HepG2 (cell line): ENCODE measurements around the gene NAV3.

DNA sequence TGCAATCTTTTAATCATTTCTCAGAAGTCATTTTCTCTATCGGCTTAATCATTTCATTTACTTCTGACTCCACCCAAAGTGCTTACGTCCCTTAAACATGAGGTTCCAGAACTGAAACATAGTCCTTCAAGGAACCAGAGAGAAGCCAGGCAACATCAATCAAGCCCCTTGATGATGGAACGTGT lies 148.7 kb upstream of the KRR1 start:
- RRBS, 2 experiments: no CpG with 5 or more reads among the region's 3 CpGs
CAGE:
- cytosol, long polyA minus RNA: no peak
- cytosol, long polyA plus RNA: no peak
- long polyA plus RNA: no peak
- nucleus, long polyA minus RNA: no peak
- nucleus, long polyA plus RNA: no peak

GRCh38 chr12:75964190-75964705 lies 120.2 kb downstream of the NAP1L1 start:
- RRBS, 2 experiments: no CpG with 5 or more reads among the region's 1 CpG
CAGE:
- cytosol, long polyA minus RNA: no peak
- cytosol, long polyA plus RNA: no peak
- long polyA plus RNA: no peak
- nucleus, long polyA minus RNA: no peak
- nucleus, long polyA plus RNA: no peak

DNA sequence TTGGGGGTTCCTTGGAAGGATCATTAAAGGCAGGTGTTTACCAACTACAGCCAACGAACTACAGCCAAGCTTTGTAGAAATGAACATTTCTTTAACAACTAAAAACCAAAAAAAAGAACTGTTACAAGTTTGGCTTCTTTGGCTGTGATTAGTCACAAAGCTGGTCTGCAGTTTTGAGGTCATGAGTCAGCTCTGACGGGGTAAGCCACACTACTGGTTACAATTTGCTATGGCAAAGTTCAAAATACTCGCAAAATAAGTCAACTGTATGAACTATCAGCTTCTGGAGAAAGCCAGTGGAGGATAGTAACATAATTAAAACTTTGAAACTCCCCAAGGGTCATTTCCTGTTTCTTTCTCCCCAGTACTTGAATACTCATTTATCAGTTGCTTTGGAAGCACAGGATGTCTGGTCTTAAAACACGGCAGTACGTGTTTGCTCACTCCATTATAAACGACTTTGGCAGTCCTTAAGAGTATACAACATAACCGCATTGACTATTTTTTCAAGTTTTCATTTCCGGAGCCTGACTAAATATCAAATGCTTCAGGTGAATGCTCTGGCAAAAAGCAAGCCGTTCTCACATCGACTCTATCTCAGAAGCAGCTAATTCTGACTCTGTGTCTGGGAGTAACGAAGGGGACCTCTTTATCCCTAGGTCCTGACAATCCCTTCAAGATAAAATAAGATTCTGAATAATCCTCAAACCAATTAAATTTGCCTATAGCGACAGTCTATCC lies 63.6 kb downstream of the NAP1L1 start:
- RRBS, 2 experiments: no CpG with 5 or more reads among the region's 12 CpGs
CAGE:
- cytosol, long polyA minus RNA: no peak
- cytosol, long polyA plus RNA: no peak
- long polyA plus RNA: no peak
- nucleus, long polyA minus RNA: no peak
- nucleus, long polyA plus RNA: no peak

DNA sequence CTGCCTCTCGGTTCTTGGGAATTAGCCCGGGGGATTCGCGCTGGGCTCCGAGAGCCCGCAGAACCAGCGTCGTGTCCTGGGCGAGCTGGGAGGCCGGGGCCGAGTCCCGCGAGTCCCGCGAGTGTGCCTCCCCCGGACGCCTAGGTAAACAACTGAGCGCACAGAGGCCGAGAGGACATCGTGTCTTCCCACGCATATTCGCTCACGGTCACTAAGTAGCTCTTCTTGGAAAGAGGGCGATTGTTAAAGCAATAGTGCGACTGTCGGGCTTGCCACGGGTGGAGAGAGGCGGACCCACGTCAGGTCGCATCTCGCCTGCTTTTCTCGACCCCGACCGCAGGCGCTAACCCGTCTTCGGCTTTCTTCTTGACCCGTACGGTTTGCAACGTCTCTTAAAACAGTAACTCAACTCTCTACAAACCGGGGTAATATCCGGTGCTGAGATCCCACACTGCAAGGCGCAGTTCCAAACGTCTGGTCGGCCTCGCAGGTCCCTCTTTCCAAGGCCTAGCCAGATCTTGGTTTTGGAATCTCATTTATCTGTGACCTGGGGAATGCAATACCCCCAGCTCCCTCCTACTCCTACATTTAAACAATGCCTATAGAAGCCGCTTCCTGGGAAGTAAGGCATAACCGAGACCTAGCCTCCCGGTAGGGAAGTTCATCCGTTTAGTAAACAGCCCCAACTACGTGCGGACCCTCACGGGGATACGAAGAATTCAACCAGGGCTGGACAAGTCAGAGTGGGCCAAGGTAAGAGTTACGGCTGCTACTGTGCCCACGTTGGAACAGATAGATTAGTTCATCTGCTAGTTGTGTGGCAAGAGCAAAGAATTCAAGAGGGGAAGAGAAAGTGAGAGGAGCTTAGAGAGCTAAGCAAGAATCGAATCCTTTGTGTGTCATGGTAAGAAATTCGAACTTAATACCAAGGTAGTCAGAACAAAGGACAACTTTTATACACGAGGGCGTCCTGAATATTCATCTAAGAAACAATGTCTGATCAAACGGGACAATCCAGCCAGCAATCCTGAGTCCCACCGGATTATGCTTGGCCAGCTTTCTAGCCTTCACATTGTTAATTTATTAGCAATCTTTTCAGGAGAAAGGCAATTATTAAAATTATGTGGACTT lies 52.1 kb downstream of the NAP1L1 start:
- RRBS, 2 experiments: 1 to 2% methylated on average over 15 to 16 of the region's 62 CpGs
CAGE:
- cytosol, long polyA minus RNA: start-site peak on the minus strand centred at position 584 of the sequence, 173 bp wide, 83 reads
- cytosol, long polyA plus RNA: no peak
- long polyA plus RNA: no peak
- nucleus, long polyA minus RNA: no peak
- nucleus, long polyA plus RNA: no peak

- RRBS, 2 experiments: no CpG with 5 or more reads among the region's 4 CpGs
CAGE:
- cytosol, long polyA minus RNA: no peak
- cytosol, long polyA plus RNA: no peak
- long polyA plus RNA: no peak
- nucleus, long polyA minus RNA: no peak
- nucleus, long polyA plus RNA: no peak
Observed at GRCh38 chr12:76259547-76260360, 88.5 kb downstream of the BBS10 start.

GRCh38 chr12:76266562-76267364 lies 81.5 kb downstream of the BBS10 start:
- RRBS, 2 experiments: no CpG with 5 or more reads among the region's 2 CpGs
CAGE:
- cytosol, long polyA minus RNA: no peak
- cytosol, long polyA plus RNA: no peak
- long polyA plus RNA: no peak
- nucleus, long polyA minus RNA: no peak
- nucleus, long polyA plus RNA: no peak

DNA sequence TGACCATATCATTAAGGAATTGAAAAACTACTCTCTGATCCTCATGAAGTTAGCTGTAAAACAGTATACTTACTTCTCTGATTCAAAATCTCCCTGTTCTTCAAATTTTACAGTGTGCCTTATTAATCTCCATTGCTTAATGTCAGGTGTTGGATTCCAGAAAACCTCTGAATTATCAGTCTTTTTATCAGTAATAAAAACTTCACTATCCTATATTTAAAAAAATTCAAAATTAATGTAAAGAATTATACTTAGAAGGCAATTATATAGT lies 23.1 kb upstream of the BBS10 start:
CAGE:
- cytosol, long polyA minus RNA: no peak
- cytosol, long polyA plus RNA: no peak
- long polyA plus RNA: no peak
- nucleus, long polyA minus RNA: no peak
- nucleus, long polyA plus RNA: no peak

GRCh38 chr12:76373606-76374463 lies 25.6 kb upstream of the BBS10 start:
- RRBS, 2 experiments: no CpG with 5 or more reads among the region's 3 CpGs
CAGE:
- cytosol, long polyA minus RNA: no peak
- cytosol, long polyA plus RNA: no peak
- long polyA plus RNA: no peak
- nucleus, long polyA minus RNA: no peak
- nucleus, long polyA plus RNA: no peak

DNA sequence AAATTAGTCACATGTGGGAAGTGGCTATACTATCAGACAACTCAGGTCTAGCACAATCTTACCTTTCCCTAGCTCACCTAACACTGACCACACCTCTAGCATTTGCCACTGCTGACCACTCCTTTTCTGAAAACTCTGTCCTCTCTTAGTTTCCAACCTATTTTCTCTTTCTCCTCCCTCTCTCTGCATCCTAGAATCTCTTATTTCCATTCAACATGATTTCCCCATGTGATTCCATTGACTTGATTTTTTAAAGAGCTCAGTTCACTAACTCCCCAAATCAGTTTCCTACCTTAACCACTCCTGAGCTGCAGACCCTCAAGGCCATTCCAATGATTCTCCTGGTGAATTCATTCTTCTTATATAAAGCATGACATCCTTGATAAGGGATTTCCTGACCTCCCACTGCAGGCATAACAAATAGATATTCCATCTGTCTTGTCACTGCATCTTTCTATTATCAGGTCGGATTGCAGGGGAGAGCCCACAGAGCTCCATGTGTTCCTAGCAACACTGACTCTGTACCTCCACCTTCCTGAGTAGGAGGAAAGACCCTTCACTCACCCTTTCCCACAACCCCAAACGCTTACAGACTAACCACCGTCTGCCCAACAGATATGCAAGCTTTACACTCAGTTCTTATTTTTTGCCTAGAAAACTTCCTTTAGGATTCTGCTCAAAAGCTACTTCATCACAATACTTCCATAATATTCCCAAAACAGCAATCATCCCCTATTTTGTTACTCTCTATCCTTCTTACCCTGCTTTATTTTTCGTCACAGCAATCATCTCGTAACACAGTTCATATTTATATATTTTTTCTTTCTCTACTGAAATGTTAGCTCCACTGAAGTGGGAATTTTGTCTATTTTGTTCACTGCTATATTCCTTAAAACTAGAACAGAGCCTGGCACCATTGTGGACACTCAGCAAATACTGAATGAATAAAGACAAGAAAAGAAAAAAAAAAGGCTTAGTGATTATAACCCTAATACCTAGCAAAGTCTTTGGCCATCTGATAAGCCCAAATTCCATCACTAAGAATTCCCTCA lies 90.3 kb downstream of the OSBPL8 start:
- RRBS, 2 experiments: no CpG with 5 or more reads among the region's 5 CpGs
CAGE:
- cytosol, long polyA minus RNA: no peak
- cytosol, long polyA plus RNA: no peak
- long polyA plus RNA: no peak
- nucleus, long polyA minus RNA: no peak
- nucleus, long polyA plus RNA: no peak

GRCh38 chr12:77062816-77063225 lies 2.5 kb downstream of the E2F7 start:
- RRBS, 2 experiments: no CpG with 5 or more reads among the region's 9 CpGs
CAGE:
- cytosol, long polyA minus RNA: no peak
- cytosol, long polyA plus RNA: no peak
- long polyA plus RNA: no peak
- nucleus, long polyA minus RNA: no peak
- nucleus, long polyA plus RNA: no peak

DNA sequence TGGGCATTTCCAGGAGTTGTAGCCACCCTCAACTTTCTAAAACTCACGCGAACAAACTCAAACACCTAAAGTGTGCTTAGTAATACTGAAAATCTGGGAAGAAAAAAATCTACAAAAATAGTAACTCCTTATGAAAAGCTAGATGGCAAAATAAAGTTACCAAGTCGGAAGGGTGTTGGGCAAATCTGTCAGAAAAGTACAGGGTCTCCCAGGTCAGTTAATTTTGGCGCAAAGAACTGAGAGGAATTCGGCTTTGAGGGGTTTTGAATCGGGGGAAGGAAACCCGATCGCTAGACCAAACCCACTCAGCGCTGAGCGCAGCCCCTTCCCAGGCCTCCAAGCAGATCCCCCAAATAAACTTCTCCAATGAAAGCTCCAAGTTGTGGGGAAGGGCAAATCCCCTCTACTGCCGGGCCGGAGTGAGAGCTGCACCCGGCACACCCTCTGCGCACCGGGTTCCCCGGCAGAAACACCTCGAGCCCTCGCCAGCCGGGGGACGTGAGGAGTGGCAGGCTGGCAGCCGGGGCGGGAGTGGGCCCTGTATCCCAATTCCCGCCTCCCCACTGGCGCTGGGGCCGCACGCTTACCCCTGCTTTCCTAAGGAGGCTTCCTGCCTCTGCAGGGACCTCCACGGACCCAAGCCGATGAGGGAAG lies 484 bp downstream of the E2F7 start:
- RRBS, 2 experiments: no CpG with 5 or more reads among the region's 28 CpGs
CAGE:
- cytosol, long polyA minus RNA: no peak
- cytosol, long polyA plus RNA: no peak
- long polyA plus RNA: no peak
- nucleus, long polyA minus RNA: no peak
- nucleus, long polyA plus RNA: no peak

- RRBS, 2 experiments: no CpG with 5 or more reads among the region's 2 CpGs
CAGE:
- cytosol, long polyA minus RNA: no peak
- cytosol, long polyA plus RNA: no peak
- long polyA plus RNA: no peak
- nucleus, long polyA minus RNA: no peak
- nucleus, long polyA plus RNA: no peak
Observed at GRCh38 chr12:77445859-77446334, 380.5 kb upstream of the E2F7 start.

DNA sequence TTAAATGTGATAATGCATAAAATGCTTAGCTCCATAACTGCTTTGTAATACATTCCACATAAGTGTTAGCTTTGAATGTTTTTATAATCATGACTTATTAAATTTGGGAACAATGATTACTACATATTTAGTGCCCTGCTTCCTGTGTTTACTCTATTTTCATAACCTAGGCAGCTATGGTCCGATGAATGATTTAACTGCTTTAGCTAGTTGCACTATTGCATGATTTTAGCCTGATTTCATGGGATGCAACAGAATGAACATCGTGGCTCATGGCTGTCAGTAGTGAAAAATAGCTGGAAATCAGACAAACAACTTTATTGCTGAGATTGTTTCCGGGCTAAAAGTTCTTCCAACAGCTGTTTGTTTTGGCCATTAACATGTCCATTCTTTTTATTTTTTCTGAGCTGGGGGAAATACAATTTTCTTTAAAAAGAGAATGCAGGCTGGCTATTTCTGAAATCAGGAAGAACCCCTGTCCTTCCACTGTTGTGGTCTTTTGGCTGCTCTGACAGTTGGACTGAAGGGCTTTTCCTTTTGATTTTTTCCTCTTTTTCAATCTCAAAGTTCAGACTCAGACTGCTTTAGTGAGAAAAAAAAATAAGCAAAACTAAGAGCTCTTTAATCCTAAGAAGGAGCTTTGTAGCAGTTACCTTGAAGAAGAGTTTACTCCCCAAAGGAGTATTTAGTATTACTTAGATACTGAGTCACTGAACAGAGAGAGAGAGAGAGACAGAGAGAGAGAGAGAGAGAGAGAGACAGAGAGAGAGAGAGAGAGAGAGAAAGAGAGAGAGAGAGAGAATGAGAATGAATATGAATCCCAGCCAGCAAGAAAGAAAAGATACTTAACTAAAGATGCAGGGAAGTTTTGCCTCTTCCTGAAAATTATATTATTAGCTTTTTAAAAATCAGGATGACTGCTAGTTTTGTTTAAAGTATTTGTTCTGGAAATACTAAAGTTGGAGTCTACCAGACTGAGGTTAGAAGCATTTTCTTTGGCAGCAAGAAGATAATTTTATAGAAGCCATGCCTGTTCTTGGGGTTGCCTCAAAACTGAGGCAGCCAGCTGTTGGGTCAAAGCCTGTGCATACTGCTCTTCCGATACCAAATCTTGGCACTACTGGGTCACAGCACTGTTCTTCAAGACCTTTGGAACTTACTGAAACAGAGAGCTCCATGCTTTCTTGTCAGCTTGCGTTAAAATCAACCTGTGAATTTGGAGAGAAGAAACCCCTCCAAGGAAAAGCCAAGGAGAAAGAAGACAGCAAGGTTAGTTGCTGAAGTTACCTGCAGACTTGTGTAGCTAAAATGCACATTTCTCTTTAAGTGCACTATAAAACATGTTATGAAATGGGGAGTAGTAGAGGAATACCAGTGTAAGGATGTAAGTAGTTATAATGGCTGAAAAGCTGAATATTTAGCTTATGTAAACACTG lies at the start of gene NAV3:
NAV3 (plus strand) TSS at position 459 of the 1,436 bp plus-strand sequence.
- RRBS, 2 experiments: no CpG with 5 or more reads among the region's 5 CpGs
CAGE:
- cytosol, long polyA minus RNA: no peak
- cytosol, long polyA plus RNA: no peak
- long polyA plus RNA: no peak
- nucleus, long polyA minus RNA: no peak
- nucleus, long polyA plus RNA: no peak

- RRBS, 2 experiments: no CpG with 5 or more reads among the region's 2 CpGs
CAGE:
- cytosol, long polyA minus RNA: no peak
- cytosol, long polyA plus RNA: no peak
- long polyA plus RNA: no peak
- nucleus, long polyA minus RNA: no peak
- nucleus, long polyA plus RNA: no peak
Observed at GRCh38 chr12:77893766-77894476, 63.2 kb downstream of the NAV3 start.

DNA sequence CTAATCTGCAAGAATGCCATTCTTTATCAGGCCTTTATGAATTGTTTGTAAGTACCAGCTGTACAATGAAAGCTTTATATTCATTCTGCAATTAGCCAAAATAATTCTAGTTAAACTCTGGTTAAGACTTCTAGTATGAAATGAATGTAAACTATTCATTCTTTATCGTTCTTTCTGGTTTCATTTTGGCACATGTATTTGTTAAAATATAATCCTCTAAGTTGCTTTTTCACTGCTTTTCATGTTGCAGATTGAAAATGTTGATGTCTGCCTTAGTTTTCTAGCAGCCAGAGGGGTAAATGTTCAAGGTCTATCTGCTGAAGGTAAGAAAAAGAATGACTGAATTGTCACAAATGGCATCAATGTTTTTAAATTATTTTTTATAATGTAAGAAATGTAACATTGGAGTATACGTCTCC lies 135.3 kb downstream of the NAV3 start:
- RRBS, 2 experiments: no CpG with 5 or more reads among the region's 2 CpGs
CAGE:
- cytosol, long polyA minus RNA: no peak
- cytosol, long polyA plus RNA: no peak
- long polyA plus RNA: no peak
- nucleus, long polyA minus RNA: no peak
- nucleus, long polyA plus RNA: no peak

- RRBS, 2 experiments: no CpG with 5 or more reads among the region's 3 CpGs
CAGE:
- cytosol, long polyA minus RNA: no peak
- cytosol, long polyA plus RNA: no peak
- long polyA plus RNA: no peak
- nucleus, long polyA minus RNA: no peak
- nucleus, long polyA plus RNA: no peak
Observed at GRCh38 chr12:79183697-79184176, 319.2 kb downstream of the SYT1 start.

GRCh38 chr12:80053036-80053416 lies 46.3 kb upstream of the OTOGL start:
- RRBS, 2 experiments: no CpG with 5 or more reads among the region's 4 CpGs
CAGE:
- cytosol, long polyA minus RNA: no peak
- cytosol, long polyA plus RNA: no peak
- long polyA plus RNA: no peak
- nucleus, long polyA minus RNA: no peak
- nucleus, long polyA plus RNA: no peak

- RRBS, 2 experiments: no CpG with 5 or more reads among the region's 1 CpG
CAGE:
- cytosol, long polyA minus RNA: no peak
- cytosol, long polyA plus RNA: no peak
- long polyA plus RNA: no peak
- nucleus, long polyA minus RNA: no peak
- nucleus, long polyA plus RNA: no peak
Observed at GRCh38 chr12:80697269-80697784, 10.1 kb upstream of the MYF6 start.

DNA sequence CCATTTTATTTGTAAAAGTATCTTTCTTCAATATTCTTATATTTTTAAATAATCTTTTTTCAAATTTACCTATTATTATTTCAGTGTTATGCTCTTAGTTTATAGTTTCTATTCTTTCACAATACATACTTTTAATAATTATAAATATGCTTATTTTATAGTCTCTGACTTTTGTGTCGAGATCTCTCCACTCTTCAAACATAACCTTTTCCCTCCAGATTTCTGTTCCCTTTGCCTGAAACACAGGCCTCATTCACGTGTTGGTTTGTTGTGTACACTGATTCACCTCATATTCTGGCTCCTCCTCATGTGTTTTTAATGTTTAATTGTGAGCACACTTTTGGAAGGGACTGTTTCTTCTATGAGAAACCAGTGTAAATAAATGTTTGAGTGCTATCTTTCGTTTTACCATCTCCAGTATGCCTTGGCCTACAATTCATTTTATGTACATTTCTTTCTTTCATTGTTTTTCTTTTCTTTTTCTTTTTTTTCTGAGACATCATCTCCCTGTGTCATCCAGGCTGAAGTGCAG lies 20.1 kb downstream of the LIN7A start:
- RRBS, 2 experiments: no CpG with 5 or more reads among the region's 3 CpGs
CAGE:
- cytosol, long polyA minus RNA: no peak
- cytosol, long polyA plus RNA: no peak
- long polyA plus RNA: no peak
- nucleus, long polyA minus RNA: no peak
- nucleus, long polyA plus RNA: no peak

DNA sequence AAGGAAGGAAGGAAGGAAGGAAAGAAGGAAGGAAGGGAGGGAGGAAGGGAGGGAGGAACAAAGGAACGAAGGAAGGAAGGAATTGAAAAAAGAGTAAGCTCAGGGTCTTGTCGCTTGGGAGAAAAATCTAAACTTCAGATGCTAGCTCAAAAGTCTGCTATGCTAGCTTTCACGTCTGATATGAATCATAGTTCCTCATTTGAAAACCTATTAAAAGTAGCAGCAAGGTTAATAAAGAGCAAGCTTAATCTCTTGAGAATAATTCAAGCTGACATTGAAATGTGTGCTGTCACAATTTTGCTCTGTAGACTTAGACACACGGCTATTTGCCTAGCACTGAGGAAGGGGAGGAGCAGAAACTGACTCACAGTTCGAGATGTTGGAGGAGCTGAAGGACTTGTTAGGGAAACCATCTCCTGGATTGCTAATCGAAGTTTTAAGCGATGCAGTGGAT lies 216.6 kb downstream of the ACSS3 start:
- RRBS, 2 experiments: no CpG with 5 or more reads among the region's 7 CpGs
CAGE:
- cytosol, long polyA minus RNA: no peak
- cytosol, long polyA plus RNA: no peak
- long polyA plus RNA: no peak
- nucleus, long polyA minus RNA: no peak
- nucleus, long polyA plus RNA: no peak